ENCODE data around the gene LY6G6C.

DNA sequence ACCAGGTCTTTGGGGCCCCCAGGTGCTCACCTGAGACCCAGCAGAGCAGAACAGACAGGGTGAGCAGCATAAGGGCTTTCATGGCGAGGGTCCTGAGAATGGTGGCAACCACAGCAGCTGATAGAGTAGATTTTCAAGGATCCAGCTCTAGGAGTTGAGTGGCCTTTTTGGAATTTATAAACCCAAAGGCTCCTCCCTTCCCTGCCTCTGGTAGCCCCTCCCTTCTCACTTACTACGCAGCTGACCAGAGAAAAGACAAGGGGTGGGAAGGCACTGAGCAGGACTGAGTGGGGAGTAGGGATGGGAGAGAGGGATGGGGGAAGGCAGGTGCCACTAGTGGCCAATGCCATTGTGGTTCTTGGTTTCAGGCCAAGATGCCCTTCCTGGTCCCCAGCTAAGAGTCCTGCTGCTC lies at the start of gene LY6G6C:
Gene LY6G6C, minus strand, starts transcription at position 149 of the 412 bp plus-strand sequence.
- RRBS: no CpG with 5 or more reads among the region's 2 CpGs

DNA sequence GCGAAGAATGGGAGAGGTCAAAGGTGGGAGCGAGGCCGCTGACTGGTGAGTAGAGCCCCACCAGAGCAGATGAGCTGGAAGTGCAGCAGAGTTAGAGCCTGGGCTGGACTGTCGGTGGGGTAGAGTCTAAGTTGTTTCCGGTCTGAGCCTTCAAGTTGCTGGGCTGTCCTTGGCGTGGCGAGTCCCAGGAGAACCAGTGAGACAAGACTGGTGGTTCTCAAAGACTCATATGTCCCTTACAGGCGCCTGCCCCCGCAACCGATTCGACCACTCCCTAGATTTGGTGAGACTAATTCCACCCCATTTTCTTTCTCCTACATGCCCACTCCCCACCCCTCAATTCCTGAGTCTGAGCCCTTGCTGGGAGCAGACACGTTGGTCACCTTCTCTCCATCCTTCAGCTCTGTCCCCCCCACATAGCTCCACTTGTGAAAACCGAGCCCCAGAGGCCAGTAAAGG lies 1.2 kb downstream of the MPIG6B start:
- RRBS: no CpG with 5 or more reads among the region's 13 CpGs

- RRBS: no CpG with 5 or more reads among the region's 10 CpGs
Measured at GRCh38 chr6:31725567-31726468, 2.6 kb downstream of the MPIG6B start.

GRCh38 chr6:31728089-31728972 lies 768 bp downstream of the DDAH2 start:
- RRBS: 94% methylated on average over 17 of the region's 61 CpGs

GRCh38 chr6:31734472-31735510 lies 1.5 kb downstream of the CLIC1 start:
- RRBS: no CpG with 5 or more reads among the region's 22 CpGs

GRCh38 chr6:31762805-31763941 lies 717 bp downstream of the SAPCD1 start:
- RRBS: no CpG with 5 or more reads among the region's 10 CpGs

- RRBS: 95% methylated on average over 3 of the region's 16 CpGs
Measured at GRCh38 chr6:31792562-31793140, 2.9 kb downstream of the VARS1 start.

DNA sequence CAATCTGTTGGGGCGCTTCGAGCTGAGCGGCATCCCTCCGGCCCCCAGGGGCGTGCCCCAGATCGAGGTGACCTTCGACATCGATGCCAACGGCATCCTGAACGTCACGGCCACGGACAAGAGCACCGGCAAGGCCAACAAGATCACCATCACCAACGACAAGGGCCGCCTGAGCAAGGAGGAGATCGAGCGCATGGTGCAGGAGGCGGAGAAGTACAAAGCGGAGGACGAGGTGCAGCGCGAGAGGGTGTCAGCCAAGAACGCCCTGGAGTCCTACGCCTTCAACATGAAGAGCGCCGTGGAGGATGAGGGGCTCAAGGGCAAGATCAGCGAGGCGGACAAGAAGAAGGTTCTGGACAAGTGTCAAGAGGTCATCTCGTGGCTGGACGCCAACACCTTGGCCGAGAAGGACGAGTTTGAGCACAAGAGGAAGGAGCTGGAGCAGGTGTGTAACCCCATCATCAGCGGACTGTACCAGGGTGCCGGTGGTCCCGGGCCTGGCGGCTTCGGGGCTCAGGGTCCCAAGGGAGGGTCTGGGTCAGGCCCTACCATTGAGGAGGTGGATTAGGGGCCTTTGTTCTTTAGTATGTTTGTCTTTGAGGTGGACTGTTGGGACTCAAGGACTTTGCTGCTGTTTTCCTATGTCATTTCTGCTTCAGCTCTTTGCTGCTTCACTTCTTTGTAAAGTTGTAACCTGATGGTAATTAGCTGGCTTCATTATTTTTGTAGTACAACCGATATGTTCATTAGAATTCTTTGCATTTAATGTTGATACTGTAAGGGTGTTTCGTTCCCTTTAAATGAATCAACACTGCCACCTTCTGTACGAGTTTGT lies 2.0 kb downstream of the HSPA1B start:
- RRBS: no CpG with 5 or more reads among the region's 40 CpGs

GRCh38 chr6:31838965-31840274 lies 11.9 kb downstream of the HSPA1B start:
- RRBS: no CpG with 5 or more reads among the region's 16 CpGs

DNA sequence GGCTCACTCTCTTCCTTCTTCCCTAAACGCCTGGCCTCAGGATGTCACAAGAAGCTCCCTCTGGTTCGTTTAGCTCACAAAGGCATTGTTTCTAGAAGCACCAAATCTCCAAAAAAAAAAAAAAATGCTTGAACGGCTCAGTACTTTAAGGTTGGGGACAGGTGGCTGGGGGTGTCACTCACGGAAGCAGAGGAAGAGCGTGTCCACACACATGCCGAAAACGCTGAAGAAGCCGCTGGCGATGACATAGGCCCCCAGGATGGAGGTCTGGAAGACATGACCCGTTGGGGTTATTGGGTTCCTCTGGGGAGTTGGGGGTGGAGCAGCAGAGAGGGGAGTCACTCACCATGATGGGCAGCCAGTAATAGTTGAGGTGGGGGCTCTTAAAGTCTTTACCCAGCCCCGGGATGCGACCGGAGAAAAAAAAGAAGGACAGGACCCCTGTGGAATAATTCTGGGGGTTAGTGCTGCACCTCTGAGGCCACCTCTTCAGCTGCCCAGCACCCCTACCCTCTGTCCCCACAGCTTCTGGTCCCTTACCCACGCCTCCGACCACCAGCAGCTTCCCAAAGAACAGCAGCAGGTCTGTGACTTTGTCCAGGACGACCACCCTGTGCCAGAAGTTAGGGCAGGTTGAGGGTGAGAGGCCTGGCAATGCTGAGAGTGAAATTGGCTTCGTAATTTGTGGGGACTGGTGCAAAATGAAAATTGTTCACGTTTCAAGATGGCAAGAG lies 2.0 kb upstream of the NEU1 start:
- RRBS: no CpG with 5 or more reads among the region's 18 CpGs

DNA sequence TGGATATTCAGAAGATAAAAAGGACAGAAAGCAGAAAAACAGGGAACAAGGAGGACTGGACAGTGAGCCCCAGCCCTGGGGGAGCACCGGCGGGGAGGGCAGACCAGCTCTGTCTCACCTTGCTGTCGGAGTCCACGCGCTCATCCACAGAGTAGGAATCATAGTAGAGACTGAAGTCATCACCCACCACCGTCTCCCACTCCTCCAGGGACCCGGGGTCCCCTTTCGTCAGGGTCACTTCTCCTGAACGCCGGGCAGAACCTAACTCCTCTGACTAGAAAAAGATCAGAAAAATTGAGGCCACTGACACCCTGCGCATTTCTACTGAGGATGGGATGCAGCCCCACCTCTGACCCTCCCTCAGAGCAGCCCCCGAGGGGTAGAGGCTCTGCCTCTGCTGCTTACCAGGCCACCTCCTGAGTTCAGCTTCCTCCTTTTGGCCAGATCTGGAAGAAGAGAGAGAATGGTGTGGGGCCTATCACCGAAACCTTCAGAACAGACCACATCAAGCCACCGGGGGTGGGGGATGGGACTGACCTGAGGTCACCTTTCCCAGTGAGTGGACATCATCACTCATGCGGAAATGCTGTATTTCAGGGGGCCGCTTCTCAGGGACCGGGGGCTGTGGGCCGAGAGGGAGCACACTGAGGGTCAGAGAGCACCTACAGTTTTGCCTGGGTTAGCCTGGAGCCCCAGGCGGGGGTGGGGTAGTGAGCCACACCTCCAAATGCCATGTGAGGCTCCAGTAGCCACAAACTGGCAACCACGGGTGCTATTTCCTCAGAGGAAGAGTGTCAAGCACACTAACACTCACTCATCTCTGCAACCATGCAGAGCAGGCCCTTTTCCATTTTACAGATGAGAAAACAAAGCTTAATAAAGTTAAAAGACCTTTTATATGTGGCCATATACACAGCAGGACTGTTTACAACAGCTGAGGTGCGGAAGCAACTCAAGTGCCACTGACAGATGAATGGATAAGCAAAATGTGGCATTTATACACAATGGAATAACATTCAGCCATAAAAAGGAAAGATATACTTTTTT lies 4.9 kb downstream of the EHMT2 start:
- RRBS: 96% methylated on average over 5 of the region's 21 CpGs

- RRBS: no CpG with 5 or more reads among the region's 10 CpGs
Measured at GRCh38 chr6:31902630-31903019, 739 bp upstream of the ZBTB12 start.

DNA sequence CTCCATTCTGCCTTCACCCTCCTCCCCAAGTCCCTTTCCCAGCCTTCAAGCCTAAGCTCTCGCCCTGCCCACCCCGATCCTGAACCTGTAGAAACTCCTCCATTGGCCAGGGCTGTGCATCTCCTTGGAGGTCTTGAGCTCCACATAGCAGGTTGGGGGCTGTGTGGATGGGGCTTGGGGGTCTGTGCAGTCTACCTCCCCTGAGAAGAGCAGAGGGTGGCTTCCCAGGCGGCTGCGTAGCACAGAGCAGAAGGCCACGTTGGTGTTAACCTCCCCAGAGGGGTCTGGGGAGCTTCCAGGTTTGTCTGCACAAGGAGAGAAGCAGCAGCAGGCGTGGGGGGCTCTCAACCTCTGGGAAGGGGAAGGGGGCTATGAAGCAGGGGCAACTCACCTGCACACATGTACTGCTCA lies 1.4 kb downstream of the DXO start:
- RRBS: no CpG with 5 or more reads among the region's 6 CpGs

DNA sequence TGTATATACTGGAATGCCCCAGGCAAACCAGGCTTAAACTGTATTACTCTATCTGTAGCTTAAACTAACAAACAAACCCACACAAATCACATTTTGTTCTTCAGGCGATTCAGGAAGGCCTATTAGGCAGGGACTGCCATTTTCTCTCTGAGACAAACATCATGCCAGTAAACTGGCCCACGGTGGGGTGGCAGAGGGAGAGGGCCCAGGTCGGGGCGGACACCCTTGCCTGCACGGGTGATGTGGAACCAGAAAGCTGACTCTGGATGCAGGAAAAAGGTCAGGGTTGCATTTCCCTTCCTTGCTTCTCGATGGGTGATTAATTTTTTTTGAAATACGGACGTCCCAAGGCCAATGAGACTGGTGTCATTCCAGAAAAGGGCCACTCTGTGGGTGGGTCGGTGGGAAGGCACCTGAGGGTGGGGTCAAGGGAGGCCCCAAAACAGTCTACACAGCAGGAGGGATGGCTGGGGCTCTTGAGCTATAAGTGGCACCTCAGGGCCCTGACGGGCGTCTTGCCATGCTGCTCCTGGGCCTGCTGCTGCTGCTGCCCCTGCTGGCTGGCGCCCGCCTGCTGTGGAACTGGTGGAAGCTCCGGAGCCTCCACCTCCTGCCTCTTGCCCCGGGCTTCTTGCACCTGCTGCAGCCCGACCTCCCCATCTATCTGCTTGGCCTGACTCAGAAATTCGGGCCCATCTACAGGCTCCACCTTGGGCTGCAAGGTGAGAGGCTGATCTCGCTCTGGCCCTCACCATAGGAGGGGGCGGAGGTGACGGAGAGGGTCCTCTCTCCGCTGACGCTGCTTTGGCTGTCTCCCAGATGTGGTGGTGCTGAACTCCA lies 9.2 kb upstream of the C4B start:
- RRBS: no CpG with 5 or more reads among the region's 22 CpGs

DNA sequence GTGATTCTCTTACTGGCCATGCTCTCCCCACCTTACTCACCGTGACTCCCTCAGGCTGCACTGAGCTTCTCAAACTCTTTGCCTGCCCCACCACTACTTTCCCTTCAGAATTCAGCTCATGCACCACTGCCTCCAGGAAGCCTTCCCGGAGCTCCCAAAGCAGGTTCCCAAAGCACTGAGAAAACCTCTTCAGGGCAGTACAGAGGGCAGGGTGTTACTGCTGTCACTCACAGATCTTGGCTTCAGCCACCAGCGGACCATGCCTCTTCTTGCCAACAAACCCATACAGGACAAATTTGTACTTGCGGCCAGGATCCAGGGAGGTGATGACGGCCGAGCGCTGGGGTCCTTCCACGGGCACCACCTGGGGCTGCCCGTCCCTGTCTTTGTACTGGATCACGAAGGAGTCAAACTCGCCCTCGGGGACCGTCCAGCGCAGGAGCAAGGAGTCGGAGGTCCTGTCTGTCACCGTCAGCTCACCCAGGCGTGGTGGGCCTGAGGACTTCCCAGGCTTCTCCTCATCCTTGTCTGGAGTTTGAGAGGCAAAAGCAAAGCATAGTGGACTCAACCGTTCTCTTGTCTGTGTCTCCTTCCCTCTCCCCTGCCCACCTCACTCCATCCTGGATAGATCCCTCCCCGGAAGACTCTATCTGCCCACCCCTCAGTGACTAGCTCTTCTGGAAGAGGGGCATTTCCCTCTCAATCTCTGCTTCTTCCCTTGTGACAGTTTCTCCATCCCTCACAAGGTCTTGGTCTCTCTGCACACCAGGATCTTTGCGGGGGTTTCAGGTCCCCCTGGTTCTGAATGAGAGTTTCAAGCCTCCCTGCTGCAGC lies 24.7 kb downstream of the TNXB start:
- RRBS: no CpG with 5 or more reads among the region's 20 CpGs

DNA sequence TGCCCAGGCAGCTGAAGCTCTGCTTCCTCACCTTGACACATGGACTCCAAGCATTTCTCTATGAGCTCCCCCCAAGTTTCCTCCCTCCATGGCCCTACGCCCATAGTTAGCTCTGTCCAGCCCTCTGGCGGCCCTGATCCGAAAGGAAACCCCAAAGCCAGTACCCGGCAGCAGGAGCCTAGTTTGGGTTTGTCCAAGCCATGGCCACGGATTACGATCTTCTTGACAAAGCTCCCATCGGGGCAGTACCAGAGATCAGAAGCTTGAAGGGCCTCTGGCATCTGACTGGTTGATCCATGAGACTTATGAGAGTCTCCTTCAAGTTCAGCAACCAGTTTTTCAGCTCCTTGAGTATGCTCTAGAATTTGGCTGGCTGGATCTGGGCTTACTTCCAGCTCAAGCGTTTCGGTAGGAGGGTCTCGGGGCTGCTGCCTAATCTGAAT lies 825 bp downstream of the FKBPL start:
- RRBS: no CpG with 5 or more reads among the region's 10 CpGs

DNA sequence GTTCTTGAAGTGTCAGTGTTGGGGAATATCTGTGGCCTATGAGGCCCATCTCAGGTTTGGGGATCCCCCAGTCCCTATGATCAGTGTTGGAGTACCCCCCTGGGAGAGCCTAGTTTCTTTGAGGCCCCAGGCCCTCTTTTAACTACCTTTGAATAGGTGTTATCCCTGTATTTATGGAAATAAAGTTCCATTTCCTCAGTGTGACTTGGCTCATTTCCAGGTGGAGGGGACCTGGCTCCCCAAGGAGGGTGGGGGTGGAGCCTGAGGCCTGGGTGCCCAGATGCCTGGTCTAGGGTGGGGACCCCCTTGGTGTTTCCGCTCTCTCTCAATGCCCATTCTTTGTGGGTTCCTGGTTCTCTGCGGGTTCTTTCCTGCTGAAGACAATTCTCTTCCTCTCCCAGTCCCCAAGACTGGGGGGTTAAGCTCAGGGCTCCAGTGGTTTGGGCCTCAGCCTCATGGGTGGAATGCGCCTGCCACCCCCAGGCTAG lies 873 bp upstream of the EGFL8 start:
- RRBS: no CpG with 5 or more reads among the region's 3 CpGs

DNA sequence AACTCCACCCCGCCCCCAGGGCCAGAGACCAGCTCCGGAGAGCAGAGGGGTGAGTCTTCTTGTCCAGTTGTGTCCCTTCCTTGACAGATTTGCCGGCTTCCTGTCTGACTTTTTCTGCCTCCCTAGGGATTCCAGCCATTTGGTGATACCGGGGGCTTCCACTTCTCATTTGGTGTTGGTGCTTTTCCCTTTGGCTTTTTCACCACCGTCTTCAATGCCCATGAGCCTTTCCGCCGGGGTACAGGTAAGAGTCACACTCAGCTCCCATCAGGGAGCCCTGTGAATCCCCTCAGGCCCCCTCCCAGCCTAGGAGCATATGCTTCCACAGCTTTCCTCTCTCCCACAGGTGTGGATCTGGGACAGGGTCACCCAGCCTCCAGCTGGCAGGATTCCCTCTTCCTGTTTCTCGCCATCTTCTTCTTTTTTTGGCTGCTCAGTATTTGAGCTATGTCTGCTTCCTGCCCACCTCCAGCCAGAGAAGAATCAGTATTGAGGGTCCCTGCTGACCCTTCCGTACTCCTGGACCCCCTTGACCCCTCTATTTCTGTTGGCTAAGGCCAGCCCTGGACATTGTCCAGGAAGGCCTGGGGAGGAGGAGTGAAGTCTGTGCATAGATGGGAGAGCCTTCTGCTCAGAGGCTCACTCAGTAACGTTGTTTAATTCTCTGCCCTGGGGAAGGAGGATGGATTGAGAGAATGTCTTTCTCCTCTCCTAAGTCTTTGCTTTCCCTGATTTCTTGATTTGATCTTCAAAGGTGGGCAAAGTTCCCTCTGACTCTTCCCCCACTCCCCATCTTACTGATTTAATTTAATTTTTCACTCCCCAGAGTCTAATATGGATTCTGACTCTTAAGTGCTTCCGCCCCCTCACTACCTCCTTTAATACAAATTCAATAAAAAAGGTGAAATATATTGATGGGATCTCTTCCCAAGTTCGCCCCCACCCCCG lies 2.0 kb downstream of the RNF5 start:
- RRBS: 55% methylated on average over 3 of the region's 13 CpGs

GRCh38 chr6:32186924-32187362 lies 2.9 kb upstream of the AGER start:
- RRBS: no CpG with 5 or more reads among the region's 9 CpGs

GRCh38 chr6:32188197-32189067 lies 1.6 kb downstream of the PBX2 start:
- RRBS: no CpG with 5 or more reads among the region's 19 CpGs

Data from PFSK-1 (cell line).